ENCODE measurements around the genes CRYGS and MASP1.

GRCh38 chr3:185732473-185733423 is 92.1 kb downstream of the IGF2BP2 start:
- PRO-cap, result no peak

- PRO-cap, result no peak
These were observed 38.1 kb downstream of the IGF2BP2 start for GRCh38 chr3:185786574-185787397.

- PRO-cap, result no peak
These were observed 5.6 kb downstream of the TRA2B start for GRCh38 chr3:185932027-185932813.

GRCh38 chr3:186046784-186047646 is 61.9 kb downstream of the ETV5 start:
- PRO-cap, result no peak

DNA sequence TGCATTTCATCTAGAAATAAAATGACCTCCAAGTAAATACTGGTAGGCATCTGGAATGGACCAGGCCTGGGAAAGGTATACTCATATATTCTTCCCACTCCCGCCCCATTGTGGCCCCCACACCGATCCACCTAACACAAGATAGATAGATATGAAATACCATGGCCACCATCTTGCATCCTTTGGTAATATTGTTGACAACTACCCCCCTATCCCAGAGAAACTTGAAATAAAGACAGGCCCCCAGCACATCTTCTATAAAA is 30.1 kb downstream of the ETV5 start:
- PRO-cap, result unidirectional peak, minus-strand start at position 126 of the sequence

GRCh38 chr3:186521442-186522062 is 22.6 kb downstream of the CRYGS start:
- PRO-cap, result no peak

DNA sequence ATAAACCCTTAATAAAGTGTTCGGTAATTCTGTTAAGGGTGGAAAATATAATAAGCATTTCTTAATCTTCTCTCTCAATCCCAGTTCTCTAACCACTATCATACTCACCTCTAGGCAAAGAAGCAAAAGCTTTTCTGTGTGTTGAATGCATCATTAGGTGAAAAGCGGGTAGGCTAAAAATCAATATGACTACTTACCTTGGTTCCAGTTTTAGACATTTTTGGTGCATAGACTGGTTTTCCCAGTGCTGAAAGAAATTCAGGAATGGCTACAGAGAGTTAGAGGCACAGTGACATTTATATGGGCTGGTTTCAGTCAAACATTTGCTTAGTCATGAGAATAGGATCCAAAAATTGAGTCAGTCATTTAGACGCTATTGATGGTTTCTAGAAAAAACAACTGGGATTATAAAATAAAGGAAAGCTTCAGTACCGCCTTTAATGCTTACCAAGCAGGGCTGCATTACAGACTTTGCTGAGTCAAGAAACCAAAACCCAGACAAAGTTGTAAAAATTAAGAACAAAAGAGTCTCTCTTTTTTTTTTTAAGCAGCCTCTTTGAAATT is at the start of gene CRYGS:
Gene CRYGS (minus strand): TSS at position 272 of the 564 bp plus-strand sequence.
- PRO-cap, result no peak

DNA sequence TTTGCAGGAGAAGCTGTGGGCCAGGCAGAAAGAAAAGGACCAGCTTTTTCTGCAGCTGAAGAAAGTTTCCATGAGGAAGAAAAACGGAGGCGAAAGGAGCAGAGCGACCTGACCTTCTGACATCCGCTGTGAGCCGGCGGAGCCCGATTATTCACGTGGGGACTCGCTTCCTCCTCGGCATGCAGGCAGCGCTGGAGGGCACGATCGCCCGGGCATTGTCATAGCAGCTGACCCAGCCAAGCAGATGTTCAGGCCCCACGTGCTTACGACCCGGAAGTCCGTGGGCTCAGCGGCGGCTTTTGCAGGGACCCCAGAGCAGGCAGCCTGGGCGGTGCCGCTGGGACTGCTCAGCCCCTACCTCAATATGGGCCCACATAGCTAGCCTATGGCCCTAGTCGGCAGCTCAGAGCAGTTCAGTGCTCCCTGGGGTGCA is 10.6 kb upstream of the EIF4A2 start:
- PRO-cap, result bidirectional peak, plus-strand start at position 289 of the sequence, minus-strand start at position 121 of the sequence

- PRO-cap, result no peak
These were observed 2.9 kb downstream of the EIF4A2 start for GRCh38 chr3:186786113-186786799.

DNA sequence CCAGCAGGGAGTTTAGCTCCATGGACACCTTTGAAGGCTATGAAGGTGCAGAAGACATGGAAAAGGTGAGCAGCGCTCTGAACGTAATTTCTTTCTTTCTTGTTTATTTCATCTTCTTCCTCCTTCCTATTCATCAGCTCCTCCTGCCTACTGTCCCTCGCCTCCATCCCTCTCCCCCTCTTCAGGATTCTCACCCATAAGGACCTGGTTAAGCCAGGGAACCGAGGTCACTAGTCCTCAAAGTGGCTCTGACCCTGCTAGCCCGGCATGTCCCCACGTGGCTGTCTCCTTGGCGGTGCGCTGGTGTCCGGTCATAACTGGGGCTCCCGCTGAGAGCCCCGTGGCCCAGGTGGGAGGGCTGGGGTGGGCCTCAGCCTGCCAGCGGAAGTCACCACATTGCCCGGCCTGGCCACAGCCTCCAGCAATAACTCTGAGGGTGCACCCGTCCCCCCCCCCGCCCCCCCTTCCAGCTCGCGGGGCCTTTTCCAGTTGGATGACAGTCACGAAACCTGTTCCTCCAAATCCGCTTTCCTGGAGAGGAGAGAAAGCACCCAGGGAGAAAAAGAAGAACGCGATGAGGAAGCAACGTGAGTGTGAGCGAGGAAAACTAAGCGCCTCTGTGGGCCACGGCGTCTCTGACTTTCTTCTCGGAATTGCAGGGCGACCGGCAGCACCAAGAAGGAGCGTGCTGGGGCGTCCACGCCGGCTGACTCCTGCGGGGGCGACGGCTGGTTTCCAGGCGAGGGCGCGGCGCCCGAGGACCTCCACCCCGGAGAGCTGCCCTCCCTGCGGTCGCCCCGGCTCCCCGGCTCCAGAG is 15.7 kb upstream of the ADIPOQ start:
- PRO-cap, result no peak

DNA sequence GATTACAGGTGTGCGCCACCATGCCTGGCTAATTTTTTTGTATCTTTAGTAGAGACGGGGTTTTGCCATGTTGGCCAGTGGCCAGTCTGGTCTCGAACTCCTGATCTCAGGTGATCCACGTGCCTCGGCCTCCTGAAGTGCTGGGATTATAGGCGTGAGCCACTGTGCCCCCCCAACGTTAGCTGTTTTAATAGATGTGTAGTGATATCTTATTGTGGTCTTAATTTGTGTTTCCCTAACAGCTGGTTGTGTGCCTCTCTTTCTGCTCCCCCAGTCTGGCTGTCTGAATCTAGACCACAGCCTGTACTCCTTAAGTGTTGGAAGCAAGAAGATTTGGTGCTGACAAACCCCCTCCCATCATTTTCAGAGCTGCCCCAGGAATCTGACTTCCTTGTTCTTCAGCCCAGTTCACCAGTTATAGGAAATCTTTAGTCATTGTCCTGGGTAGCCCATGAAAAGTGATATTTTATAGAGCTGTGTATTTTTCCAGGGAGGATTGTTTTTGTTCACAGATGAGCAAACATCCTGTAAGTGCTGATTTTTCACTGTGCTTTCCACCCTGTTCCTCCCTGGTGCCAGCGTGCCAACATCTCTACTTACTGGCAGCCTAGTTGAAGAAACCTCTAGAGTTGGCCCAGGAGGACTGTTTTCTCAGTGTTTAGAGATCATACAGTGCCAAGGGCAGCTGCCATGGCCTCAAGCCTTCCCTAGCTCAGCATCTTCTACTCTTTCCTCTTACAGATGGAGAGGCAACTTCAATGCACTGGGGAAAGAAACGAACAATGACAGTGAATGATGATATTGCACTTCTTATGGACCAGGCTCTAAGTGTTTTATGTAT is 41.1 kb downstream of the ST6GAL1 start:
- PRO-cap, result no peak

DNA sequence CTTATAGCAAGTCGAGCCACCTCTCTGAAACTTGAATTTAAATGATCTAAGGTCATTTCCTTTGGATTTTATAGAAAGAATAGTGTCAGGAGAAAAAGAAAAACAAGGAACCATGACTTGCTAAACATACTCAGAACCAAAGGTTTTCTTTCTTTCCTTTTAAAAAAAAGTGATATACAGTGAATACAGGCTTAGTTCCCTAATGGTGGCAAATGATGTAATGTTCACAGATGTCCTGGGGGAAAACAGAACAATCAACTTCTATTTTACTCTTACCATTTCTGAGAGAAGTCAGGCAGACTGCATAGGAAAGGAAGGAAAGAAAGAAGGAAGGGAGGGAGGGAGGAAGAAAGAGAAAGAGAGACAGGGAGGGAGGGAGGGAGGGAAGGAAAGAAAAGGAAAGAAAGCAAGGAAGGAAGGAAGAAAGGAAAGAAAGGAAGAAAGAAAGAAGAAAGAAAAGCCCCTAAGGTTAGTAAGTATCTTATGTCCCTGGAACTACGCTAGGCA is 56.5 kb downstream of the ST6GAL1 start:
- PRO-cap, result no peak

- PRO-cap, result no peak
These were observed 98.6 kb downstream of the RPL39L start for GRCh38 chr3:187040614-187041240.

GRCh38 chr3:187291582-187292185 is at the start of gene MASP1:
Gene MASP1, minus strand, starts transcription at chr3:187291737.
- PRO-cap, result no peak

DNA sequence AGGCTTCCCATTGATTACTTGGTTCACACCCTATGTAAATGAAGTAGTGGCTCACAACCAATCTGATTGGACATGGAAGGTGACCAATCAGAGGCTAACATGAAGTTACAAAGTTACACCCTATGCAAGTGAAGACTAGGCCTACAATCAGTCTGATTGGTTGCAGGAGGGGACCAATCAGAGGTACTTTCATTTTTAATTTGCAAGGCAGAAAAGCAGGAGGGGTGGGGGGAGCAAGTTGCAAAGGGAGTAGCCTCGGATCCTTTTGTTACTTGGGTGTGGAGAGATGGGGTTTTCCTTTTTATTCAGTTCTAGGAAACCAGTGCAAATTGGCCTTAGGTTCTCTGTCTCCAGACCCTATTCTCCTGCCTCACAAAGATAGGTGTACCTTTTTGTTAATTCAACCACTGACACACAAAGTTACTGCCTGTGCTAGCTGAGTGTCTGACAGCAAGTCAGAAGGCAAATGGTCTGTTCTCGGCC is 11.2 kb upstream of the RTP2 start:
- PRO-cap, result no peak

DNA sequence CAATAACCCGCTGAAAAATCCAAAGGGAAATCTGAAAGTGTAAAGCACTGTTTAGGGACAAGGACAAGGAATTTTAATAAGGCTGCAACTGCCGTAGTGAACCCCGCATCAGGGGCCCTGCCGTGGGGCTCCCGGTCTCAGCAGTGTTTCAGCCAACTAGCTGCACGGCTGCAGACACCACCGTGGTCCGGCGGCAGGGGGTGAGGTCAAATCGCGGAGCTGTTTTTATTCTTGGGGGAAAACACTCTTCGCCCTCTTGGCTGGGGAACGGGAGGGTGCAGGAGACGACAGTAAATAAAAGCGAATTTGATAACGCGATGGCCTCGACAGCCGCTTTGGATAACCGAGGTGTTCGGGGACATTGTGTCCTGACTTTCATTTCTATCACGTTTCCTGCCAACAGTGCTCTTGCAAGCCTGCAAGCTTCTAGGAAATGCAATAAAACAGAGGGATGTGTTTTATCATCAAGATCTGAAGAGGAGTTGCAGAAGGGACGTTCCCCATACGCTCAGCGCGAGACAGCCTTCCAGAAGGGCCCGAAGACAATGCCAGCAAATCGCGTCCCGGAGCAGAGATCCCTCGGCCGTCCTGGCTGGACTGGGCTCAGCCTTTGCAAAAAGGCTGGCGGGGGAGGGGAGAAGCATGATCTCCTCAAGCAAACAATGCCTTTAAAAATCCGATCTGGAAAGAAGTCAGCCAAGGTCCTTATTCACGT is 5.9 kb downstream of the BCL6 start:
- PRO-cap, result bidirectional peak, plus-strand start at position 467 of the sequence, minus-strand start at position 179 of the sequence

DNA sequence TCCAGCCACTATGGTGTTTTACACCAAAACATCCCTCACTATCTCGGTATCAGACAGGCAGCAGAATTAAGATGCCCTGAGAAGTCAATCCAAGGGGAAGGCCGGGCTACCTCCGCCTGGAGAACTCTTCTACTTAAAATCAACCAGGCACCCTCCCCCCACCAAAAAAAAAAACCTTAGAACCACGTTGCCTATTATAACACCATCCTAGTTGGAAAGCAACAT is 3.5 kb downstream of the BCL6 start:
- PRO-cap, result no peak

DNA sequence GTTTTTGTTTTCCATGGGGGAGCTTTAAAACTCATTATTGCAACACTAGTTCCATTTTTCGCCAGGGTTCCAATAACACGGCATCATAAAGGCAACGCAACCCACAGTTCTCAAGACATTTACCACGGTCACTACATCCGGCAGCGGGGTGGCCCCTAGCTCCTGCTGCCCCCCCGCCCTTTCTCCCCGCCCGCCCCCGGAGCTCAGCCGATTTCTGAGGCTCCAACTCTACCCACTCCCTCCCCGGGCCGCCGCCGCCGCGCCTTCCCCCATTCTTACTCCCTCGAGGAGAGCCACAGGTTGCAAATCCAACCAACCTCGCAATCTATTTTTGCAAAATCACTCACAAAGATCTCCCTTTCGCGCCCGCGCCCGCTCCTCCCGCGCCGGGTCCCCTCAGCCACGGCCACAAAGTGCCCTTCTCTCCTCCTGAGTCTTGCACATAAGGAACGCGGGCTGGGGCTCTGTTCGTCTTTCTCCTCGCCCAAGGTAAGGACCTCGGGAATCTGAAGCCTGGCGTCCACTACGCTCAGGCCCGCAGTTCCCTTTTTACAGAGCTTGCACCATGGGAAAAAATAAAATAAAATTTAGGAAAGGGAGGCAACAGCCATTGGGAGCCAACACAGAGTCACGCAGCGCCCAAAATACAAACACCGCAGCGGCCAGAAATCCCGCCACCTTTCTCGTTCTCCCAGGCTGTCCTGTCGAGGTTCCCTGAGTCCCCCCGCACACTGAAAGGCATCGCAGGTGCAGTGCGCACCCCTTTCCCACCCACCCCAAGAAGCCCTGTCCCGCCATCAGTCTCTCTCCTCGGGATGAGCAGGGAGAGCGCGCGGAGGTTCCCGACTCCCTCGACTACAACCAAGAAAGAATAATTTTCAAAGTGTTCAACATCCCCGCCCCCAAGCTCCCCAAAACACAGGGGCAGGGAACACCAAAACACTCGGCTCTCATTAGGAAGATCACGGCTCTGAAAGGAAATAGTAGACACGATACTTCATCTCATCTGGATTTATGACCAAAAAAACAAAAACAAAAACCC is 1.4 kb downstream of the BCL6 start:
- PRO-cap, result bidirectional peak, plus-strand start at position 235 of the sequence, minus-strand start at position 121 of the sequence; bidirectional peak, plus-strand start at position 812 of the sequence, minus-strand start at position 812 of the sequence; bidirectional peak, plus-strand start at position 914 of the sequence, minus-strand start at position 859 of the sequence

DNA sequence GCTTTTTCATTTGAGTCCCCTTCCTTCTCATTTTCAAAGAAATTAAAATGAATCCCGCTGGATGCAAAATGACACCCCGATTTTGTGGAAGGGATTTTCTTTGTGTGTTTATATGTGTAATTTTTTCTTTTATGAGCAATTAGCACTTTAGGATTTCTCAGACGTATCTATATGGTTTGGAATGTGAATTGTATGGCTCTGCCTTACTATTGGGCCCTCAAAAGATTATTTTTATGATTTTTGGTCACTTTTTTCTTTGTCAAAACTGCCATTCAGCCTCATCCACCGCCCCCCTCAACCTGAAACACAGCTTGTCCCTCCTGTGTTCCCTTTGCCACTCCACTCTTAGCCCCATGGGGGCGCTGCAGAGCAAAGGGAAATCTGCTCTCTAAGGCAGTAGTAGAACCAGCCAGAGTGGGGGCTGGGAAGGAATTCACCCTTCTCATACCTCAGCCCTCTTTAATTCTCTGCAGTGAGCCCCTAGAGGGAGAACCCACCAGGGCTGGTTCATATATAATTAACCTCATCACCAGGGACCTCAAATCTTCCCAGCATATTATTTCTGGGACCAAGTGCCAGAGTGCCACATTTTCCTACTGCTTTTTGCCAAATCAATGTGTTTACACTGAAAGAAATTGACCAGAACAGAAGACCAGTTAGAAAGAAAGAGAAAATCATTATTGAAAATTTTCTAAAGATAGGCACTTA is 2.7 kb upstream of the BCL6 start:
- PRO-cap, result no peak

DNA sequence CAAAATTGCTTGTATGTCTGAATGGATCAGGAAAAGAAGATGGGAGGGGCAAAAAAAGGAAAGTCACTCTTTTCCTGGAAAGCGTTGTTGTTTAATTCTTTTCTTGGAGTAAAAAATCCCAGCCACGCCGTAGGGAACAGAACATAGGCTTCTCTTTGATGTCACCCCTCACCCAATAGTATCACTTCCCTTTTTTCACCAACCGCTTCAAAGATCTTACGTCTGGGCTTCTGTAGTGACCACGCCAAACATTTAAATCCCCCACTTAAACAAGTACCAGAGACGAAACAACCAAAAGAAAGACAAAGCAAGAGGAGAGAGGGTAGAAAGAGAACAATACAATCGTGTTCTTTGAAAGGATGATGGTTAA is 27.9 kb upstream of the BCL6 start:
- PRO-cap, result no peak